Sternocleidomastoid (tissue), 1 donor: ENCODE data around the genes CYCS, NPVF and HOXA1.

DNA sequence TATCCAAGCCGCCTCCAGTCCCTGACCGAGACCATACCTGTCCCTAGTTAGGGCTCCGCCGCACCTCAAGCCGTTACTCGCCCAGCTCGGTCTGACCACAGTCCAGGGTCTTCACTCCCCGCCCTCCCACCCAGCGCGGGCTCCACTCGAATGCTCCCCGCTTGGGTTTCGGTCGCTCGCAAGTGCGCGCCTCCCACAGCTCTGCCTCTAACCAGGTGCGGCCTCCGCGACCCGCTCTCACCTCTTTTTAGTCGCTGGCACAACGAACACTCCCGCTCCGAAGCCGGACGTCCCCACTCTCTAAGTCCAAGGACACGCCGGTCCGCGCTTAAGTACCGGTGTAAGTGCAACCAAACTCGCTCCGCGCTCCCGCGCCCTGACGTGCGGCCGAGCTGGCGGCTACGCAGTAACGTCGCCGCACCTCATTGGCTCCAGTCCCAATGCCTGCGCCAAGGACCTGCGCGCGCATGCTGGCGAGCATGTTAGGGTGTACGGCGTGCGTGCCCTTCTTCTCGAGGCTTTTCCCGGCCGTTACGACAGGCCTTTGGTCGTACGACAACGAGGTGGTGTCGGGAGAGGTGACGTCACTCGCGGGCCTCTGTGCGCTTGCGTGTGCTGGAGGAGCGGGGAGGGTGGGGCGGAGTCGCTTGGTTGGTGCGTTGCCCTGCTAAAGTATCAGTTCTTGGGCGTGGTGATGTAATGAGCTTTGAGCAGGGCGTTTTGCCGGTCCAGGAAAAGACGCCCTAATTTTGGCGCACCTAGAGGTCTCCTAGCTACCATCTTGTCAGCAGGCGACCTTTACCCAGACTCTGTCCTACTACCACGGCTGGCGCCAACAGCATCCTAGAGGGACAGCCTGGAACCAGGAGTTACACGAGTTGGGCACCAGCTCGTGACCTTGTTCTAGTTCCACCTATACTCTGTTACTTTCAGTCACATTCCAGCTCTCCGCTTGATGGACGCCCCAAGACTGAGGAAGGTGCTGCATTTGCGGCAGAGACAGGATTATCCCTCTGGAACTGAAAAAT lies at the start of gene CYCS:
Gene CYCS, minus strand, starts transcription at position 302 of the 1,028 bp plus-strand sequence.
- PRO-cap = bidirectional peak, plus-strand start at position 699 of the sequence, minus-strand start at position 302 of the sequence

DNA sequence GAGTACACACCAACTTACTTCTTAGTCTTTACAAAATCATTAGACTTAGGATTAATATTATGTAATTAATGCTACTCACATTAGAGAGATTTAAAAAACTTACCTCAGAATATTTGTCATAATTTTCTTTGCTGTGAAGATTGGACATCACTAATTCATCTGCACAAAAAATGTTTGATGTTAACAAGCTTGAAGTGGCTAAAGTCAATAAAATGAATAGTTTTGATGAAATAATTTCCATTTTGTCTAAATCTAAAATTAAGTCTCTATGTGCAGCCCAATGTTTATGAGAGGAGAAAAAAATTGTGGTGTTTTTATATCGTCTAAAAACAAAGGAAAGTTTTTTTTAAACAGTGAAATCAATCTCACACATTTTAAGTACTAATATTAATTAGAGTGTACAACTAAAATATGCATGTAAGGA lies at the start of gene NPVF:
Gene NPVF, minus strand, starts transcription at position 288 of the 424 bp plus-strand sequence.
- PRO-cap = no peak

DNA sequence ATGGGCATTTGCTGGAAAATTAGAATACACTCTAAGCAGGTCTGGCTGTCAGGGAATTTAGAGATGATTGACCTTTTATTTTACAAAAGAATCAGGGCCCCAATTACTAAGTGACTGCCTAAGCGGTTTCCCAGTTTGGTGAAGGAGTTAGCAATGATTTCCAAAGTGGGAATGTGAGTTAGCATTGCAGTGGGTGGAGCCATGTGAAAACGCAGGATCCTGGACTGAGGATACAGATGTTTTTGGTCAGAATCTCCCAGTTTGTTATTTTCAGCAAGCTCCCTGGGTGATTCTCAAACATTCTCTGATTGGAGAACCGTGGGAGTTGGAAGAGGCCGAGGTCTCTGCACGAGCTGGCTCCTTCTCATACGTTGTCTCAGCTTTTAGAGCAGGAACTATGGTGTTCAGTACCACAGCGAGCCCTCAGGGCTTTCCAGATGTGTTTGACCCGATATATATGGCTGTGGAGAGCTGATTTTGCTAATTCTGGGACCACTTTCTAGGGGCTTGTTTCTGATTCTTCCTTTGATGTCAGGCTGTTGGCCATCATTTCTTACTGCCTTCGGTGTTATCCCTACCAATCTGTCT lies 396.5 kb upstream of the NPVF start:
- PRO-cap = no peak

DNA sequence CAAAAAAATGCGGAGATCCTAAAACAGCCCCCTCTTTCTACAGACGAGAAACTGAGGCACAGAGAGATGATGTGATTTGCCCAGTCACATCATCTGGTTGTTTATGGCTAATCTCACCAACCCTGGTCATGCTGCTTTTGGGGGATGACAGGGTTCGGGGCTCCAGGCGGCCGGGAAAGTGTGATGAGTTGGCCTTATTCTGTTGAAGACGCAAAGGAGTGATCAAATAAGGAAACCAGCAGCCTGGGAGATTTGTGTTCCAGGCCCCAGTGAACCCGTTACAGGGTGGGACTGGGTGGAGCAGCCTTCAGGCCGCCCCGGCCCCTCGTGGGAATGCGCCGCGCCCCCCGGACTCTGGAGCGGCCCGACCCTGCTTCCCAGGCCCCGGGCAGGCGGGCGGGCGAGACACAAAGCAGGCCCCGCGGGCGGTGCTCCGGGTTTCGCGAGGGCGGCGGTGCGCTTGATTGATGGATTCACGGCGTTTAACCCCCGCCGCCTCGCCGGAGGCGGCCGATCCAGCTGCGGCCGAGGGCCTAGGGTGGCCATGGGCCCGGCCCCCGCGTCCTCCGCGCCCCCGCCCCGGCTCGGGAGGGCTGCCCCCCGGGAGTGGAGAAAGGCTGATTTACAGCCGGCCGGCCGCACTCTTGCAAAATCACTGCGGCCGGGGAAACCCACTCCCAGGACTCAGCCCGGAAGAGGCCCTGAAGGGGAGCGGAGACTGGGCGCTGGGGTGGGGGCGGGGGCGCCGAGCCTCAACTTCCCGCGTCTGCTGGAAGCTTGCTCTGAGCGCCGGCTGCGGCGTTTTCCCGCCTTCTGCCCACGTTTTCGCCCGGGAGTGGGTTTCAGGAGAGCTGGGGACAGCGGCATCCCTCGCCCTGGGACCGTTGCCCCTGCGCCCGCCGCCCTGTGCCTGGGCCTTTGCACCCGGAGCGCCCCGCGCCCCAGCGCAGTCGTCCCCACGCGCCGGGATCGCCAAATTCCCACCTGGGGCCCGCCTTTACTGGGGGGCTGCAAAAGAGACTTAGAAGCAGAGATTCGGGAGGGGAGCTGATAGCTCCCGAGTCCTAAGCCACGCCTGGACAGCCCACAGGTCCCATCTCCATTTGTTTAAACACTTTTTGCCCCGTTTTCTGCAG lies 299.6 kb upstream of the NFE2L3 start:
- PRO-cap = no peak

GRCh38 chr7:25860250-25861025 lies 291.6 kb upstream of the NFE2L3 start:
- PRO-cap = no peak

DNA sequence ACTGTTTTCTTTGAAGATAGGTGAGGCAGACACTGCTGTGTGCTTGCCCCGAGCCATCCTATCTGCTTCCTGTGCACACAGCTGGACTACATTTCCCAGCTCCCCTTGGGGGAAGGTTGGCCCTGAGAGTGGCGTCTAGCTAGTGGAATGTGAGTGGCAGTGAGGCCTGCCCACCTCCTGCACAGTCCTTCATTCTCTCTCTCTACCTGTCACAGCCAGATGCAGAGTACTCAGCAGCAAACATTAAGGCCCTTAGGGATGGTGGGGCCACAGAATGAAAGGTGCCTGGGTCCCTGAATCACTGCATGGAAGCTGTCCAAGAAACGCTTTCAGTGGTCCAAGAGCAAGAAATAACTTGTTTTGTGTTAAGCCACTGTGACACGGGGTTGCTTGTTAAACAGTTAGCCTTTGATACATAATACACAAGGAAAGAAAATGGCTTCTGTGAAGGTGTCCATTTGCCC lies 257.7 kb upstream of the NFE2L3 start:
- PRO-cap = no peak

- PRO-cap = no peak
Measured at GRCh38 chr7:25939841-25940495, 212.0 kb upstream of the NFE2L3 start.

DNA sequence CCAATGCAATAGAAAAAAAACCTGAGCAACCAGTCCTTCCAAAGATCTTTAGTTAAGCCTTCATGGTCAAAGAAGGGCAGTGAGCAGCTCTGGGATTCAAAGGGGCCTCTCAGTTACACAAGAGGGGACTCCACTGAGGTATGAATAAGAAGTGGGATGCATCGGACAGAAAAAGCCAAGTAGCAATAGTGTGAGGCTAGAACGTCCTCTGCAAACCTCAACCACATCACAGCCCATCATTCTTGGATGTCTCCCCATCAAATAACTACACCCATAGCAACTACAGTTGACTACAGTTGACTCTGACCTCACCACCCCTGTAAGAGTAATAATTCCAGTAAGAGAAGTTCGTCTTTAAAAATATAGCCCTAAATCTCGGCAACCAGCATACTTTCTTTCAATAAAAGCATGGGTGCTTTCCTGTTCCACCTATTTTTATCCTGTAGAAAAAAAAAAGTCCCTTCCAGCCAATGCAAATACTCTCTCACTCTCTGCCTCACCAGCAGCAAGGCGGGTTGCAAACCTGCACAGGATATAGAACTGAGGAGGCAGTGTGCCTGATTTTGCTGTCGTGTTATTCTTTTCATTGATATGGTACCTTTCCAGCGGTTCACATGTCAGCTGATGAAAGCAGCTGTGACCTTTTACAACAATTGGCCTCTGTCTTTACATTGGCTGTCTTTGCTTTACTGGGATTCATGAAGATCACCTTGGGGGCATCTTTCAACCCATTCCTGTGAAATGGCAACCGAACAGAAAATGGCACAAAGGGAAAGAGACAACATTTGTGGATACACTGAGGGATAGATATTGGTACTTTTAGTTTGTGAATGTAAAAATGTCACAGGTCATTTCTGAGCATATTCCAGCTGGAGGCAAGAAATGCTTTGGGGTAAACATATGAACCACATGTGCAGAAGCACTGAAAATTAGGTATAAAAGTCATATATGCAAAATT lies 187.4 kb upstream of the NFE2L3 start:
- PRO-cap = no peak

DNA sequence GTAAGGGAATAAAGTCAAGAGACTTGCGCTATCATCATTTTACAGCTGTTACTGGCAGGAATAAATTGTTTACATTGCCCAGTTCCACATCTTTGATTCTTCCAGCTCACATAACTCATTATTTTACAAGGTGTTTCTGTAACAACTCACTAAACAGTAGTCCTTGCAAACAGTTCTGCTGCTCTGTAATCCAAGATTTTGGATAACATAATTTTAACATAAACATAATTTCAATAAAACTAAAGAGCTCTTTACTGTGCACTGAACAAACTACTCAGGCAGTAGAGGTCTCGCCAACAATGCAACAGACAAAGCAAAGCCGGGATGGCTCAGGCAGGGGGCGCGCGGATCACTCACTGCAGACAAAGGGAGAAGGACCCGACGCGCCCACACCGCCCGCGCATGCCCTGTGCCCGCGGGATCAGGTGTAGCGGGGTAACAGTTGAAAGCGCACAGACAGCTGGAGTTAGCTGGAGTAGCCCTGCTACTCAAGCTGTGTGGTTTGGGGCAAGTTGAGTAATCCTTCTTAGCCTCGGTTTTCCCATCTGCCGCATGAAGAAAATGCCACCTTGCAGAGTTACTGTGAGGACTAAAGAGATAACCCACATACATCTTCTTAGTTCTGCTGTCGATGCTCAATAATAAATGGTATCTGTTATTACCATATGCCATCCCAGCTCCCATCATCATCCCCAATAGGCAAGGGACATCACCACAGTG lies 73.1 kb upstream of the NFE2L3 start:
- PRO-cap = no peak

DNA sequence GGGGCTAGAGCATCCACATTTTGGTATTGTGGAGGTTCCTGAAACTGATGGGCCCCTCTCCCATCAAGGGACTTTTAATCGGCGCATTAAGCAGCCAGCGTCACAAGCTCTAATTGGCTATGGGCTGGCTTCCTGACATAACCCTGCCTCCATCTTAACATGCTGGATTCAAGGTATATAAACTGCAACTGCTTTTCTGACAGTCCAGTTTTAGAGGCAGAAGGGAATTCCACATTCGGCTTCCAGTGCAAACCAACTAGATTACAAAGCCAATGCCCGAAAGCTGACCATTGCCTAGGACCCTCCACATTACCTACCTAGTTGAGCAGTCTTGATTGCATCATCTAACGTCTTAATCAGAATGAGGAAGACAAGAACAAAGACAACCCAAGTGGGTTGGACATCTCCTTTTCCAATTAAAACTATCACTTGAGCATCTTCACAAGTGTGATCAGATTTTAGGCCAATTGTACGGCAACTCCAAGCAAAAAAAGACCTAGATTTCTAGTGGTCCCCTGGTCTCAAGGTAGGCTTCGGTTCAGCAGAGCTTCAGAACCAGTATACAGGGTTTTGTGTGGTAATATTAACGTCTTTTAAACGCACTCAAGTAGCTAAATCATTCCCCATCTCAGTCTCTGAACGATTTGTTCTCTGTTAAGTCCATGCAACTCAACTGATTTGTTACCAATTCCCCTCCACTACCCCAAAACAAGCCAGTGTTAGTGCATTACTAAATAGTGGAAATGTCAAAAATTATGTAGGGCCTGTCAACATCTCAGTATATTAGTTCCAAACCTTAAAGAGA lies 12.6 kb downstream of the HNRNPA2B1 start:
- PRO-cap = no peak

GRCh38 chr7:26193156-26193705 lies 7.3 kb downstream of the HNRNPA2B1 start:
- PRO-cap = no peak

DNA sequence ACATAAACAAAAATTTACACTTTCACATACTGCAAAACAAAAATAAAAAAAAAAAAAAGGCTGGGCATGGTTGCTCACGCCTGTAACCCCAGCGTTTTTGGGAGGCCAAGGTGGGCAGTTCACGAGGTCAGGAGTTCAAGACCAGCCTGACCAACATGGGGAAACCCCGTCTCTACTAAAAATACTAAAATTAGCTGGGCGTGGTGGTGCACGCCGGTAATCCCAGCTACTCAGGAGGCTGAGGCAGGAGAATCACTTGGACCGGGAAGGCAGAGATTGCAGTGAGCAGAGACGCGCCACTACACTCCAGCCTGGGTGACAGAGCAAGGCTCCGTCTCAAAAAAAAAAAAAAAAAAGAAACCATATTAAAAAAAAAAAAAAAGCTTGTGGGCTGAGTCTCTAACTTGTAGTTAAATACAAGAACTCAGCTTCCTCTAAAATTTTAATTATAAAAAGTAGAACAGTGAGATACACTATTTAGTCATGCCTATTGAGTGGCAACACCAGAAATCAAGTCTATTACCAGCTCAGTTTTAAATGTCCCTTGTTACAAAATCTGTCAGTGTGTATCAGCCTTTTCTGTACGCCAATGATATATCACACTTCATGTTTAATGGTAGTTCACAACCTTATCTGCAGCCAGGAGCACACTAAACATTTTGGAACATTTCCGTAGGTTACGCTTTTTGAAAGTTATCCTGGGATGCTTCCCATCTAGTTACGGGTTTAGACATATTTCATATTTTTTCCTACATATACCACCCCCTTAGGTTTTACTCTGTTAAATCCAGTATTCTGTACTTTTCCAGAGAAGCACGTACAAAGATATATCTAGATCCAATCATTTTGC lies 5.6 kb downstream of the HNRNPA2B1 start:
- PRO-cap = no peak

GRCh38 chr7:26199084-26199329 lies 1.5 kb downstream of the HNRNPA2B1 start:
- PRO-cap = no peak

- PRO-cap = no peak
Measured at GRCh38 chr7:26293441-26293803, 1.8 kb downstream of the SNX10 start.

- PRO-cap = bidirectional peak, plus-strand start at chr7:26398860, minus-strand start at chr7:26398870; unidirectional peak, minus-strand start at chr7:26399023
Measured at GRCh38 chr7:26398796-26399736, 107.4 kb downstream of the SNX10 start.

DNA sequence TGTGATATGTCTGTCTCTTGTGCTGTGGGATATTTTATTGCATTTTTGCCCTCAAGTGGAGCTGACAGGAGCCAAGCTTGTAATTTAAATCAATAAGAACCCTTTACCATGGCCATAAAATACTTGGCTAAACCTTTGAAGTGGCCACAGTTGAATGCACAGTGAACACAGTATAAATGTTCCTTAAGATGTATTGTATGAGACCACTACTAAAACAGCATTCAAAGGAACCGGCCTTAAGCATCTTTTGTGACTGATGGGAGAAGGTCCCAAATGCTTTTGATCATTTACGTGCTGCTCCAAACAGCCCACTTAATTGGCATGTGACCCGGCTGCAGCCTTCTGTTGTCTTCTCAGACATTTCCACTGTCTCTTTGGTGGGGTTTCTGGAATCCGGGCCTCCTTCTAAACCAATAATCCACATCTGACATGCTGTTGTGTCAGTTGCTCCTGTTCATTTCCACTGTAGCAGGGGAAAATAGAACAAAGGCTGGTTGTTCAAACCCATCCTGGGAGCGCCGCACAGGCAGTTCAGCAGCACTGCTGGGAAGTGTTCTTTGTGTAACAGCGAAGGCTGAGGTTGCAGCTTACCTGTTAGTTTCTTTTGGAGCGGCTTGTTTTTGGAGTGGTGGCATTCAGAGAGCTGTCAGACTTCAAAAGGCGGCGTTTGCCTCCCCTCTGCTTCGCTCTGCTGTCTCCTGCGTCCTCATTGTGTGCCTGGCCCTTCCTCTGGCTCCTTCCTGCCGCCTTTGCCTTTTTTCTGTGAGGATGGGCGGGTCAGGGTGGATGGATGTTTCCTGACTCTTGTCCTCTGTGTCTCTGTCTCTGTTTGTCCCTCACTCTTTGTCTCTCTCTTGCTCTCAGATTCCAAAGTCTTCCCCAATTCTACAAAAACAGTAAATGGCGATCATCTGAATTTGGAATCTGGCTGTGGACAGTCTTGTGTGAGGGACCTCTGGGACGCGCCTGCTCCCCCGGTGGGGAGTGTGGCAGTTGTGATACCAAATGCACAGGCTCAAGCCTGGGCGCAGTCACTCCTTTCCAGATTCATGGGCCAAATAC lies 149.4 kb downstream of the SNX10 start:
- PRO-cap = unidirectional peak, minus-strand start at position 731 of the sequence

- PRO-cap = no peak
Measured at GRCh38 chr7:26451910-26452320, 160.3 kb downstream of the SNX10 start.

- PRO-cap = bidirectional peak, plus-strand start at chr7:27096226, minus-strand start at chr7:27095949; bidirectional peak, plus-strand start at chr7:27096425, minus-strand start at chr7:27096421; bidirectional peak, plus-strand start at chr7:27096556, minus-strand start at chr7:27096497
Measured at GRCh38 chr7:27095596-27096791, at the start of gene HOXA1. Gene HOXA1 (minus strand): TSS chr7:27096000.

DNA sequence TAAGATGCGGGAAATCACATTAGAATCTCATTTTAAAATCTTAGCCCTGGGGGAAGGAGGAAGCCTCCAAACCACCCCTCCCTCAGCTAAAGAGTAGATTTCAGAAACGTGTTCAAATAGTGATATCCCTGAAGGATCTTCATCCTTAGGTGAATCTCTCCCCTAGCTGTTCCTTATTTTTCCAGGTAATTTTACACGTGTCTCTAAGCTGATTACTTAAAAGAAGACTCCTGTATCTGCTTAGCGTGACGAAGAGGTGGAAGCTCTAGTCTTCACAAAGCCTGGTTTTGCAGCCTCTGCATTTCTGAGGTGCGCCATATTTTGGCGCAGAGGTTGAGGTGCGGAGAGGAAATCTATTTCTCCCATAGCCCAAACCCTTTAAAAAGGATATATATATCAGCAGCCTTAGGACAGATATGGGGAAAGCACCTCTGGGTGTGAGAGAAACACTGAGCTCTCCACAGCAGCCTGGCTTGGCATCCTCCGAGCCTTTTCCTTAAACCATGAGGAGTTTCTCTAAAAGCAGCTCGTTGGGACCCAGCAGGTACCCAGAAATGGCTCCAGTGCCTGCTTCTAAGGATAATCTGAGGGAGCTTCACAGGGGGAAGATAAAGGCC lies 2.9 kb upstream of the HOXA2 start:
- PRO-cap = no peak

DNA sequence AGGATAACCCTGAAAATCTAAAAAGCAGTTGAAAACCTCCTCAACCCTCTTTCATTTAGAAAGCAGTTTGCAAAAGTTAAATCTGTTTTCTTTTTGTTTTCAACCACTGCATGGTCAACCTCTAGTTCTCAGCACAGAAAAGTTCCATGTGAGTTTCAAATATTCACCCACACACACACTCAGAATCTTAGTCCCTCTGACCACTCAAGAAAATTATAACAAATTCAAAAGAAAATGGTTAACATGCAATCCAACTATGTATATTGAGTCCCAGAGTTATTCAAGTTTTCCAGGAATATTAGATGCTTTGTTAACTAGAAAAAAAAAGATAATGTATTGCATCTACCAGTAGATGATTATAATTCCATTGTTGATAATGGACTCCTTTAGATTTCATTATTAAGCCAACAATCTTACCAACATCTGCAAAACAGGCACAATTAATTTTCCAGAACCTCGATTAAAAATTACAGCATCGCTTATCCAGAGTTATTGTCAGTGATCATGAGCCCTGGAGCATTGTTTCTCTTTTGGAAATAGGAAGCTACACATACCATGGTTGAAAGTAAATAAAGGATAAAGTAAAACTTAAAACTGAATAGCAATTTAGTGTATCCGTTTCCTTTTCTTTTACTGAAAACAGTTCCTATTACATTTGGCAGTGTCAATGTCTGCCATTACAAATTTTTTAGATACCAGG lies 9.7 kb upstream of the HOXA2 start:
- PRO-cap = no peak